Fibroblast of the aortic adventitia (primary cell): ENCODE measurements around a stretch of chr7.

DNA sequence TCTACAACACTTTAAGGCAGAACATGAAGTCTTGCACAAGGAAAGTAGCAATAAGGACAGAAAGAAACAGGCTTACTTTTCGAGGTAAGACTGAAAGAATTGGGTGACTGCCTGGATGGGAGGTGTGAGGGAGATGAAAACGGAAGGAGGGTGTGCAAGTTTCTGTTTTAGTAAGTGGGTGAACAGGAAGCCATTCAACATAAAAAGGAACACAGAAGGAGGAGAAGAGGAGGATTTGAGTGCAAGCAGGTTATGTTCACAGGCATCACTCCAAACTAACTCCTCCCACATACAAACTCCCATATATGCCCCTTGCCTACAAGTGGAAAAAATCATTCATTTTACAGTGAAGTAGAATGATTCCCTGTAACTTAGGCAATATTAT is 77.6 kb upstream of the LRRN3 start:
- CAGE, long polyA plus RNA, result no peak

GRCh38 chr7:111803244-111803971 is 241.1 kb upstream of the IMMP2L start:
- CAGE, long polyA plus RNA, result no peak

- CAGE, long polyA plus RNA, result no peak
Observed at GRCh38 chr7:112086055-112086801, 120.0 kb downstream of the DOCK4 start.

DNA sequence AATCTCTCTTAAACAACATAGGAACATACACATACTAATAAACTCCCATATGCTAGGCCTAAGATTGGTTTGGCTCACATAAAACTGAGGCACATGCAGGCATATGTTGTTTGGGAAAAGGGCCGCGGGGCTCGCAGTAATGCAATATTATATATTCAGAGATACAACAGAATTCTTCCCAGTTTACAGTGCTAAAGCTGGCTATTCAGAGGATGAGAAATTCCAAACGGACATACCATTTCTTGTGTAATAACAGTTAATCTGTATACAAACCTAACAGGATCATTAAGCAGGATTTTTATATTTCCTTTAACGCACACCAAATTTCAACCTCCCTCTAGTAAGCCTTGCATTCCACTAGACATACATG is 60.9 kb downstream of the DOCK4 start:
- CAGE, long polyA plus RNA, result no peak

GRCh38 chr7:112162068-112162769 is 44.0 kb downstream of the DOCK4 start:
- CAGE, long polyA plus RNA, result no peak

DNA sequence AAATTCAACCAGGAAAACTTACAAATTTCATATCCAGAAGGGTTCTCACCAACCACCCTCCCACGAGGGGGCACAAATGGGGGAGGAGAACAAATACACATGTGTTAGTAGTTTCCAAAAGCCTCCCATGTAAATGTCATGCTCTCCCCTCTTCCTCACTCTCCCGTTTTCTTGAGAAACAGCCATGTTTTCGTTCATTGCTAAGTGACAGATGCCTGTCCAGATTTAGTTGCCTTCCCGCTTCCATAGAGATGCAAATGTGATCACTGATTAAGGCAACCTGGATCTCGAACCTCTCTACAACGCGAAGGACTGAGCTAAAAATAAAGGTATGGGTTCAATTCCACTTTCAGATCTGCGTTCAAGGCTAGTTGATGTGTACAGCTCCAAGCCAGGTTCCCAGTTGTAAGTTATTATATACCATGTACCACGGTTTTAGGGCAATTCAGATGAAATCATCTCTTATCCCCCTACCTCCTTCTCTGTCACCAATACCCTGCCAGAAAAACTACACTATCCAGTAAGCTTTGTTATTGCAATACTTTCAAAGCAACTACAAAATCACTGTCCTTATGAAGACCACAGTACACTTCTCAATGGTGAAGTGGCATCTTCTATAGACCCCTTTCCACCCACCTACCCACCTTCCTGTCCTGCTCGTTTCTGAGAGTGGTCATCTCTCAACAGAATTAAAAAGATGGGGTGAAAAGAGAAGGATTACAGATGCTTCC is 10.2 kb downstream of the DOCK4 start:
- CAGE, long polyA plus RNA, result no peak

- CAGE, long polyA plus RNA, result no peak
Observed at GRCh38 chr7:112238802-112239399, 32.4 kb downstream of the ZNF277 start.

- CAGE, long polyA plus RNA, result no peak
Observed at GRCh38 chr7:112701345-112701736, 88.9 kb downstream of the TMEM168 start.

- CAGE, long polyA plus RNA, result no peak
Observed at GRCh38 chr7:113145750-113145949, 27.3 kb upstream of the SMIM30 start.

GRCh38 chr7:114084986-114086048 is 166.5 kb upstream of the PPP1R3A start:
- CAGE, long polyA plus RNA, result no peak

DNA sequence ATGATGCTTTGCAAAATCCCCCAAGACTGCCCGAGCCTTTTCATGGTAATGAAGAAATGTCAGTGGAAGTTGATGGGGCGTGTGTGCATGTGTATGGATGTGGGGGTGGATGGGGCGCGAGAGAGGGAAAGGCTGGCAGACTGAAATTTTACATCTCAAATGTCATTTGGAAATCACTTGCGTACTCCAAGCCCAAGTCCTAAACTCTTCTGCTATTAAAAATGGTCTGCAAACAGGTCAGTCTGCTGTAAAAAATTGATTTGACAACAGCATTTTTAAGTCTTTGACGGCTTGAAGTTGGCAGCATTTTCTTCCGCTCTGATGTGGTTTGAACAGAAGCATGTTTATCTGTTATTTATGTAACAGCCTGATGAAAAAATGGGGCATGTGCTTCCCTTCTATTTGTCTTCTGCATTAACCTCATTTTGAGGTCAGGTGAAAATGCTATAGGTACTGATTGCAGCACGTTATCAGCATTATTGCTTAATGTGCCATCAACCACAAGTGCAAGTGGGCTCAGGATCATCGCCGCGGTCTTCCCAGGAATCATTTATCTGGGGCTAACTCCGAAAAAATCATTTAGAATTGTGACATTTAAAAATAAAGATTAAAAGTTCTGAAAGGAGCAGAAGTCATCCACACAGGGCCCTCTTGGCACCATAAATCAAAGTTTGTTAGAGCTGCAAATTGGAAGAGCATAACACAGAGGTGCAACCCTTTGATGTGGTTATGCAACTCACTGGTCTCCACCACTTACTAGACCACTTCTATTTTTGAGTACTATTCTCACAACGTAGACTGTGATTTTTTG is 307.5 kb downstream of the MDFIC start:
- CAGE, long polyA plus RNA, result no peak

DNA sequence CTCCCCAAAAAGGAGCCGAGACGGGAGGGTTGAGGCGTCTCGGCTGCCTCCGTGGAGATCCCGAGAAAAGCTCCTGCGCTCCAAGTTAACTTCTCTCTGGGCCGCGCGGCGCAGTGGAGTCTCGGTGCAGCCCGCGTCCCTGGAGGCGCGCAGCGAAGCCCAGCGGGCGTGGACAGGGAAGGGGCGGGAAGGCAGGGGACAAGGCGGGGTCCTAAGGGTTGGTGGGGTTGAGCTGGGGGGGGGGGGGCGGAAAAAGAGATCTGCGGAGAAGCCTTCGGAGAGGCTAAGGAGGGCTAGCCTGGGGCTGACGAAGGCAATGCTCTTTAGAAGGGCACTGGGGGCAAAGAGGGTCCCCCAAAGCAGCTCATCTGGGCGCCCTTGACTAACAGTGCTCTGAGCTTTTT is 553.1 kb downstream of the TFEC start:
- CAGE, long polyA plus RNA, result no peak

GRCh38 chr7:115993634-115993981 is 37.0 kb downstream of the TFEC start:
- CAGE, long polyA plus RNA, result no peak

GRCh38 chr7:116458816-116459187 is 40.7 kb upstream of the CAV2 start:
- CAGE, long polyA plus RNA, result no peak

DNA sequence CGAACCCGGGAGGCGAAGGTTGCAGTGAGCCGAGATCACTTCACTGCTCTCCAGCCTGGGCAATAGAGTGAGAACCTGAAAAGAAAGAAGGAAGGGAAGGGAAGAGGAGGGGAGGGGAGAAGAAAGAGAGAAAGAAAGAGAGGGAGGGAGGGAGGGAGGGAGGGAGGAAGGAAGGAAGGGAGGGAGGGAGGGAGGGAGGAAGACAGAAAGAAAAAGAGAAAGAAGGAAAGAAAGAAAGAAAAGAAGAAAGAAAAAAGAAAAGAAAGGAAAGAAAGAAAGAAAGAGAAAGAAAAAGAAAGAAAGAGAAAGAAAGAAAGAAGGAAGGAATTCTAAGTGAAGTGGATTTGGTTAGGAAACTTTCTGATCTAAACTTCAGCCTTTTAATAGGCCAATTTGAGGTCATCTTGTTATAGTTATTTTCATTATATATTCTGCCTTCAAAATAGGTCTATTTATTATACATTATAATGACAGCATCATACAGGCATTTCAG is 4.3 kb downstream of the CAV2 start:
- CAGE, long polyA plus RNA, result no peak

GRCh38 chr7:116527890-116528775 is 3.3 kb downstream of the CAV1 start:
- CAGE, long polyA plus RNA, result no peak

DNA sequence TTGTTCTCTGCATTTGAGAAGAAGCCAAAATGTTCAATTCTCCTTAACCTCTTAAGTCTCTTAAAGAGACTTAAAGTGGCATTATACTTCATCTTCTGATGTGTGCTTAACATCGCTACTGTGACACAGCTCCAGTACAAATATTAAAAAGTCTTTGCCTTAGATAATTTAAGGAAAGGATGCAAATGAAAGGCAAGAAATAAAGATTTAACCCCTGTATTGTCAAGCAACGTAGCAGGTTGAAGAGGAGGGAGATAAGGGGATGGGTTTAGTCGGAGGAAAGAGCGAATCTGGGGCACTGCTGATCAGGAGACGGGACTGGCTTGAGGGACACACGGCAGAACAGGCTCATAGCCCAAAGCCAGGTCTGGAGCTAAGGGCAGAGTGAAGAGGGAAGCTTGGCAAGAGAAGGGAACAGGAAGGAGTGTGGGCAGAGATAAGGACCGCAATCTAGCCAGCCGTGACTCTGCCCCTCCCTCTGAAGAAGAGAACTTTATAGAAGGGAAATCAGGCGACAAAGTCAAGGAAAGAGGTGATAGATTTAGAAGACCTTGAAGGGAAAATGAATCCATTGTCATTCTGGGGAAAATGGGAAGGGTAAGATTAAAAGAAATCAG is 67.5 kb downstream of the CAV1 start:
- CAGE, long polyA plus RNA, result no peak

DNA sequence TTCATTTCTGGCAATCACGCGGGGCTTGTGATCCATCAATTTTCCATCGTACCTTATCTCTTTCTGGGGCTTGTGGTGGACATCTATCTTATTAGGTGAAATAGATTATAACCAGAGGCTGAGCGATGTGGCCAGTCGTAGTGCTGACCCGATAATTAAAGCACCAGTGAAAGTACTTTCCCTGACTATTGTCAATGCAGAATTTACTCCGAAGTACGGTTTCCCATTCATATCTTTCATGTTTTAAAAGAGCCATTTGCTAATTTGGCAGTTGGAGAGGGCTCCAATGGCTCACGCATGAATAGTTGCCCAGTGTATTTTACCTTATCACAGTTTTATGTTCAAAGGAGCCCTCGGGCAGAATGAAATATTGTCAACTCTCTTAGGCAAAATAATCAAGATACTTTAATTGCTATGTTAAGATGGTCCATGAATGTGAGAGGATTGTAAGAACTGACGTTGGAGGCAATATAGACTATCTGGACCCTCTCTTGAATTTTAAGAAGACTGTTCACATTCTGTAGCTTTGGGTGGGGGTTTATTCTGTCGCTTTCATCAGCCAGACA is 1.1 kb downstream of the MET start:
- CAGE, long polyA plus RNA, result no peak

GRCh38 chr7:116723925-116724684 is 52.1 kb downstream of the MET start:
- CAGE, long polyA plus RNA, result no peak

- CAGE, long polyA plus RNA, result no peak
Observed at GRCh38 chr7:116812744-116813421, 49.5 kb upstream of the CAPZA2 start.